Lower leg skin (tissue), 2 donors: ENCODE measurements around the gene TMEM26.

- PRO-cap = no peak
- RAMPAGE, long total RNA, 2 experiments = no peak in any of the 2 experiments
These were observed 27.1 kb downstream of the ANK3 start for GRCh38 chr10:60362540-60363109.

DNA sequence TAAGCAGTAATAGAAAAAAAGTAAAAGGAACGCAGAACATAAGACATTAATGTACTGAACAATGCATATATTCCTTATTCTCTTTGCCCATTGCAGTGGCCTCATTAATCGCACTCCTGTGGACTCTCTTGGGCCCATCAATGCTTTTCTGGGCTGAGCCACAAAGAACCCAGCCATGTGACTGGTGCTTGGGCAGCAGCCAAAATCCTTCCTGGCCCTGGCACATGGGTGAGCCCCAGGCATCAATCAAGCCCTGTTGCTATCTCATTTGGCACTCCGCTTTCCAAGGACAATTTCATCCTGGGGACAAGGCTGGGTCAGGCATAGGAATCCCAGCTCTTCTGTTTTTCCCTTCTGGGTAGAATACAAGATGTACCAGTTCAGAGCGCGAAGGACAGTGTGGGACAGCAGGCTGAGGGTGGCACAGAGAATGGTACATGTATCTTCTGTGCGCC, 42.2 kb downstream of the RHOBTB1 start:
- PRO-cap = no peak
- RAMPAGE, long total RNA, 2 experiments = no peak in any of the 2 experiments

- PRO-cap = no peak
- RAMPAGE, long total RNA, 2 experiments = no peak in any of the 2 experiments
These were observed 26.5 kb downstream of the RHOBTB1 start for GRCh38 chr10:60917290-60917993.

- PRO-cap = no peak
- RAMPAGE, long total RNA, 2 experiments = start-site peak on the minus strand in 1 of 2 experiments, at chr10:61001440-61001488 at its widest, 15 reads per replicate
These were observed 57.1 kb upstream of the RHOBTB1 start for GRCh38 chr10:61000673-61001942.

DNA sequence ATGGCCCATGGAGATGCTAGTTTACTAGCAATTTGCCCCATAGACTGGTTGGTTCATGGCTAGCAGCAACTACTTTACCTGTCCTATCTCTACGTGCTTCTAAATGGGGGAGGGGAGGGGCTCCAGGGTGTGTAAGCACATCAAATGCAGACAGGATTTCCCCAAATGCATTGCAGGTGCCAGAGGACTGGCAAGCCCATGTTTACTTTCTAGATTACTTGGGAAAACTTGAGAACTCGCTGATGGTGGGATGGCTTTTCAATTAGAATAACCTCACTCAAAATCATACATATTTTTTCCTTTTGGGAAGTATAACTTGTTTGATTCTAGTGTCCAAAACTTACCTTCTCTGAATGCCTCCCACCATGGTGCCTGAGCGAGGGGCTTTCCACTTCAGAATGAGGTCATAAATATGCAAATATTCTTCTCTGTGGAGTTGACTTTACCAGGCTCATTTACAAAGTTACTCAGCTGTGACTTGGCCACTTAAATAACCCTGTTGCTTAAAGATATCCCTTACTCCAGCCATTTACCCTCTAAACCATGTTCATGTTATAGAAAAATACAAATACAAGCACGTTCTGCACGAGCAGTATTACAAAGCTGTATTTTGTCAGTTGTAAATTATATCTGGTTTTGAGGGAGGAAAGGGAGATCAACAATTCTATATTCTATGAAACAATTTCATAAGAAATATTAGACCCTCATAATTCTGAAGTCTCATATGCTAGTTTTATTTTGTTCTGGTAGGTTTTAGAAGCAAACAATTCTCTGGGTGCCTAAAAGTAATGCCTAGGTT, 191.4 kb upstream of the RHOBTB1 start:
- PRO-cap = no peak
- RAMPAGE, long total RNA, 2 experiments = no peak in any of the 2 experiments

- PRO-cap = no peak
- RAMPAGE, long total RNA, 2 experiments = no peak in any of the 2 experiments
These were observed 122.5 kb downstream of the TMEM26 start for GRCh38 chr10:61330754-61331084.

DNA sequence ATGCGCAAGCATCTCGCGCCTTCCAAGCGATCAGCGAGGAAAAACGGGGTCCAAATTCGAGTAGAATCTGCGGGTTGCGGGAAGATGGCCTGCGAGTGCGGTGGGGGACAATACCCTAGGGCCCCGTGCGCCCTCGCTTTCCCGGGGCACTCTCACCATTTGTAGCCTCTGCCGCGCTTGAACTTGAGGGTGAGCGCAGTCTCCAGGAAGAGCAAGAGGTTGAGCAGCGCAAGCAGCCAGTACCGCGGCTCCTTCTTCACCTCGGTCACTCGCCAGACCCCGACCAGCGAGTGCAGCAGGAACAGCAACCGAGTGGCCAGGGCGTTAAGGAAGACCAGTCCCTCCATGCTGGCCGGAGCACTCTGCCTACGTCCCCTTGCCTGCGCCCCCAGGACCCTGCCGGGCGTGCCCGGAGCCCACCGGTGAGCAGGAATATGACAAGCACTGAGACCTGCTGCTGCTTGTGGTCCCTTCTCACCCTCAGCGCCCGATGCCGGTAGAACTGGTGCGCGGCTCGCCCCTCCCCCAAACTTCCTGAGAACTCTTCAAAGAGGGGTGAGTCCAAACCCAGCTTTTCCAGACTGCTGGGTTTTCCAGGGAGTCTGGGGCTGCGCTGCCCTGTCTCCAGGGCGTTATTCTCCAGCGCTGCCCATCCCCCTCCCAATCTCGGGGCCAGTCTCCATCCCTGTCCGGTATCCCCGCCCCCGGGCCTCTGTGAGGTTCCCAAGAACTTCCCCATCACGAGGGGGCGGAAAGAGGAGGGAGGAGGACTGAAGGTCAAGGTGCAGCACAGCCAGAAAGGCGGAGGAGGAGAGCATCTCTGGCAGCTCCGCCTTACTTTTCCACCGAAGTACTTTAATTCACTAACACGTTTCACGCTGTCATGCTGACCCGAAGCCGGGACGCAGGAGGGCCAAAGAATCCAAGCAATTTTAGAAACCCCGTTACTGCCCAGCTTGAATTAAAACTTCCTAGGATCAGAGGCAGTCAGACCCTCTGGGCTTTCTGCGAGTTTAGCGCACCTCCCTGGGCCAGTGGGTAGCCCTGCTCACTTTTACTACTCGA, at the start of gene TMEM26:
Gene TMEM26, minus strand, starts transcription at position 647 of the 1,065 bp plus-strand sequence.
- PRO-cap = no peak
- RAMPAGE, long total RNA, 2 experiments = no peak in any of the 2 experiments

- PRO-cap = no peak
- RAMPAGE, long total RNA, 2 experiments = no peak in any of the 2 experiments
These were observed 1.4 kb upstream of the TMEM26 start for GRCh38 chr10:61454579-61454930.

GRCh38 chr10:61845077-61845577, 56.4 kb upstream of the ARID5B start:
- PRO-cap = no peak
- RAMPAGE, long total RNA, 2 experiments = no peak in any of the 2 experiments

- PRO-cap = no peak
- RAMPAGE, long total RNA, 2 experiments = no peak in any of the 2 experiments
These were observed 34.2 kb upstream of the ARID5B start for GRCh38 chr10:61867247-61867739.

DNA sequence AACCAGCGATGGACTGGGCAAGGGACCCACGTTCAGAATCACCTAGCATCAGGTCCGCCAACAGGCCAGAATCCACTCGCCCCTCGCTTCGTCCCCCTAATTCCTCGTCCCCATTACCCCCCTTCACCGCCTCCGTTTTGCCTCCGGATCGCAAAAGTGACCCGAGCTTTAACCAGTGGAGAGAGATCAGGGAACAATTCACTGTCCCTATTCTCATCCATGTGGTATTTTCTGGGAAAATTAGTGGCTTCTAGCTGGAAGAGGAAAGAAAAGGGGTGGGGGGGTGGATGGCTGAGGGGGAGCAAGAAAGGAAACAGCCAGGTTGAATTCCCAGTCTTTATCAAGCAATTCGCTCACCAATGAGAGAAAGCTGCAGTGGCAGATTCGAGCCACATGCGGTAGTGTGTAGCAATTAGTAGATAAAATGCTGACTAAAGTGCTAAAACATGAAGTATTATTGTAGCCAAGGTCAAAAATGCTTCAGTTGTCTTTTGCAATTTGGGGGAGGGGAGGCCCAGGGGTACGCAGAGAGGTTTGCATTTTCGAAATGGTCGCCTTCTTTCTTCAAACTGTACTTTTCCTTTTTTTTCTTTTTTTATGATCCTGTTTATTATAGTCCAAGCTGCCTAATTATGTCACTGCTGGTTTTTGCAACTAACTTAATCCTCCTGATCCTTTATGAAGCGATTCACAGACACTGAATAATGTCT, 3.9 kb upstream of the ARID5B start:
- PRO-cap = no peak
- RAMPAGE, long total RNA, 2 experiments = no peak in any of the 2 experiments

GRCh38 chr10:61992069-61992544, 90.6 kb downstream of the ARID5B start:
- PRO-cap = no peak
- RAMPAGE, long total RNA, 2 experiments = no peak in any of the 2 experiments

DNA sequence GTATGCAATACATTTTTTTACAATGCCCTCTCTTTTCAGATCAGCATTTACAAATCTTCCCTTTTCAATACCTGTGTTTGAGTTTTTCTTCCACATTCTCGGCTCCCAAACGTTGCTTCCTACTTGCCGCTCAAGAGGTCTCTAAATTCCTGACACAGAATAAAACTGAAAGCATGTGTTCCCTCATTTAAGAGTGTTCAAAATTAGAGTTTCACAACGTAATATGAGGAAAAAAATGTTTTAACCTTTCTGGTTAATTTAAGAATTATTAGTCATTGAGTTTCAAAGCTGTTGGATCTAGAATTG, 100.4 kb downstream of the ARID5B start:
- PRO-cap = unidirectional peak, minus-strand start at position 161 of the sequence
- RAMPAGE, long total RNA, 2 experiments = no peak in any of the 2 experiments

- PRO-cap = no peak
- RAMPAGE, long total RNA, 2 experiments = no peak in any of the 2 experiments
These were observed 145.3 kb downstream of the ARID5B start for GRCh38 chr10:62046485-62047499.

- PRO-cap = no peak
- RAMPAGE, long total RNA, 2 experiments = no peak in any of the 2 experiments
These were observed 146.4 kb downstream of the ARID5B start for GRCh38 chr10:62047770-62048421.

GRCh38 chr10:62049529-62049808, 148.0 kb downstream of the ARID5B start:
- PRO-cap = no peak
- RAMPAGE, long total RNA, 2 experiments = no peak in any of the 2 experiments

- PRO-cap = no peak
- RAMPAGE, long total RNA, 2 experiments = no peak in any of the 2 experiments
These were observed 173.9 kb downstream of the ARID5B start for GRCh38 chr10:62075398-62075845.

- PRO-cap = no peak
- RAMPAGE, long total RNA, 2 experiments = no peak in any of the 2 experiments
These were observed 32.7 kb downstream of the RTKN2 start for GRCh38 chr10:62236030-62236229.

GRCh38 chr10:62258945-62259279, 9.7 kb downstream of the RTKN2 start:
- PRO-cap = no peak
- RAMPAGE, long total RNA, 2 experiments = no peak in any of the 2 experiments

- PRO-cap = no peak
- RAMPAGE, long total RNA, 2 experiments = no peak in any of the 2 experiments
These were observed 12.5 kb upstream of the RTKN2 start for GRCh38 chr10:62281281-62281505.